ENCODE measurements around a stretch of chr10.

DNA sequence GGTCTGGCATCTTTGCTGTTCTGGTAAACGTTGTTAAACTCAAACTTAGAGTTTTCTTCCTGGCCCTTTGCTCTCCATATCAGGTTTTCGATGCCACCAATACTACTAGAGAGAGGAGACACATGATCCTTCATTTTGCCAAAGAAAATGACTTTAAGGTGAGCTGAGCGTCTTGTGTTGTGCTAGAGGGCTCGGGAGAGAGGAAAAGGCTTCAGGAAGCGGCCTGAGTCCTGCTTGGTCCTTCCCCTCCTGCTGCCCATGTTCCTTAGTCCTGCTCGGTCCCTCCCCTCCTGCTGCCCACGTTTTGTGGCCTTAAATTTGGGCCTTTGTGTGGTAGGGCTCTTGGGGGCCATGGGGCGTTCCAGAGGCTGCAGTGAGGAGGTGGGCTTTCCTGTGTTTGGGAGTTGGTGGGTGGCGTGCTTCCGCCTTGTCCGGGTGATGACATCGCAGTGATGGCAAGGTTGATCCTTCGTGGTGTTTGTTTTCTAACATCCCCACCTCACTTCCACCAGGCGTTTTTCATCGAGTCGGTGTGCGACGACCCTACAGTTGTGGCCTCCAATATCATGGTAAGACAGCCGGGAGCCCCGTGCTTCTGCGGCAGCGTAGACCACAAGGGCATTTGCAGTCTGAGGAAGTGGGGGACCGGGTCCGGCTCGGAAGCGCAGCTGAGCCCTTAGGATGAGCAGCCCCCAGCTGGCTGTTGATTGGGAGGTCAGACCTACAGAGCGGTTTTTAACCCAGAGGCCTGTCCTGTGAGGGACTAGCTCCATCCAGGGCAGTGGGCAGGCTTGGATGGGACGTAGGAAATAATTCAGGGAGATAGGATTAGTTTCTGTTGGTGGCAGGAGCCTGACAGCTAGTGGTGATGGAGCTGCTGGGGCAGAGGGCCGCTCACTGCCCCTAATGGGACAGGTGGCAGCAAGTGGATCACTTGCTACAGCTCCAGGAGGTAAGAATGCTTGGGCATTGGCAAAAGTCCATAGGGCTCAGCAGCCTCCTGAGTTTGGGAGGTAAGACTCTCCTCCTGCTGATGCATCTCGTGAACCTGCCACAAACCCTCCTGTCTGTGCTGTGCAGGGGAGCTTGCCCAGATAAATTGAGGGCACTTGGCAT, 14.2 kb downstream of the PFKFB3 start:
- PRO-cap: no peak

DNA sequence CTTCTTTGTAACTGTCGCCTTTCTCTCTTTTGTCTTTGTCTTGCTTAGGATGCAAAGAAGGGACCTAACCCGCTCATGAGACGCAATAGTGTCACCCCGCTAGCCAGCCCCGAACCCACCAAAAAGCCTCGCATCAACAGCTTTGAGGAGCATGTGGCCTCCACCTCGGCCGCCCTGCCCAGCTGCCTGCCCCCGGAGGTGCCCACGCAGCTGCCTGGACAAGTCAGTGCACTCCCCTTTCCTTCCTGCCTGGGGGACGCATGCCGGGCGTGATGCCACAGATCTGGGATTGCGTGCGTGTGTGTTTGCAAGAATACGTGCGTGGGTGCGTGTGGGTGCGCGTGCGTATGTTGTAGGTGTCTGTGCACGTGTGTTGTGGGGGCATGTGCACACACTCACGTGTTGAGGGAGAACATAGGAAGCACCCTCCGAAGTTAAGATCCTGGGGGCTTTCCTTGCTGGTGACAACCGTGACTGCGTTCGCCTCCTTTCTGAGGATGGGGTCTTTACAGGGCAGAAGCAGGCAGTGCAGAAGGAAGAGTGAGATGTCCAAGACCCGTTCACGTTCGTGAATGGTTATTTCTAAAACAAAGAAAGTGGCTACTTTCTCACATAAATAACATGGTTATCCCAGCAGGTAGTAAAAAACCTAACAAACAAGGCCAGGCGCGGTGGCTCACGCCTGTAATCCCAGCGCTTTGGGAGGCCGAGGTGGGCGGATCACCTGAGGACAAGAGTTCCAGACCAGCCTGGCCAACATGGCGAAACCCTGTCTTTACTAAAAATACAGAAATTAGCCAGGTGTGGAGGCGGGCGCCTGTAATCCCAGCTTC, 23.6 kb downstream of the PFKFB3 start:
- PRO-cap: no peak

DNA sequence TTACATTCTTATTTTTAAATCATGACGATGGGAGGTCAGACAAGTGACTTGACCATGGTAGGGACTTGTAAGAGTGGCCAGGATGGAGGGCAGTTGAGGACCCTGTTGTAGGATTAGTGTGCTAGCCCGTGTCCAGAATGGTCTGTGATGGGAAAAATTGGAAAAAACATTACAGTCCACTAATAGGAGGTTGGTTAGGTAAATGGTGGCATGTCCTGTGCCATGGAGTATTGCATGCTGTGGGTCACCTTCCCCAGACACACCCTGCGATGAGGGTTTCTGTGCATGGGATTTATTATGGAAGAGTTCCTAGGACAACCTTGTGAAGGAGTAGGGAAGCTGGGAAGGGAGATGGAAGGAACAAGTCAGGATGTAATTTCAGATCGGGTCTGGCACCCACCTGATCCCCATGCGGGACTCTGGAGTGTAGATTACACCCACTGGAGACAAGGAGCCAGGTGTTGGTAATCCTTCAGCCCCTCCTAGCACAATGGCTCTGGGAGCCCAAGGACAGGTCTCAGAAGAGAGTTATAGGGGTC, 54.8 kb downstream of the PFKFB3 start:
- PRO-cap: no peak

- PRO-cap: no peak
These were observed 152.0 kb downstream of the PRKCQ start for GRCh38 chr10:6428042-6428423.

DNA sequence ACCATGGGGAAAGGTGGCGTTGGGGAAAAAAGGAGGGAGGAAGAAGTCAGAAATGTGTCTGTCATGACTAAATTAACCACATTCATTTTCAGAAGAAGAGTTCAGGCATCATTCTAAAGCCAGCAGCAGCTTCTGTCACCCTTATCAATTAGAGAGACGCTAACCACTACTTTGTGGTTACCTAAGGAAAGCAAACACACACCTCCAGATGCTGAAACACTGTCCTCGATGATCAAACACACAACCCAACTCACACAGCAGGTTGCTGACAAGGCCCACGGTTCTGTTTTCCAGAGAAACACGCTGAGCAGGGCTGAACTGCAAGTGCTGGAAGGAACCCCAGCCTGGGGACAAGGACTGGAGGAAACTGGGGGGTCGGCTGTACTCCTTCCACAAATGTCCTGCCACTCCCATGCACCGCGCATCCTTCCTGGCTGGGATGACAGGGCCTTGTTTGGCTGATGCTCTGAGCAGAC, 36.6 kb downstream of the PRKCQ start:
- PRO-cap: no peak

- PRO-cap: no peak
These were observed 176.0 kb upstream of the PRKCQ start for GRCh38 chr10:6756074-6756442.

- PRO-cap: no peak
These were observed 289.7 kb downstream of the SFMBT2 start for GRCh38 chr10:7121050-7121547.

- PRO-cap: no peak
These were observed 60.8 kb downstream of the SFMBT2 start for GRCh38 chr10:7349888-7350576.

DNA sequence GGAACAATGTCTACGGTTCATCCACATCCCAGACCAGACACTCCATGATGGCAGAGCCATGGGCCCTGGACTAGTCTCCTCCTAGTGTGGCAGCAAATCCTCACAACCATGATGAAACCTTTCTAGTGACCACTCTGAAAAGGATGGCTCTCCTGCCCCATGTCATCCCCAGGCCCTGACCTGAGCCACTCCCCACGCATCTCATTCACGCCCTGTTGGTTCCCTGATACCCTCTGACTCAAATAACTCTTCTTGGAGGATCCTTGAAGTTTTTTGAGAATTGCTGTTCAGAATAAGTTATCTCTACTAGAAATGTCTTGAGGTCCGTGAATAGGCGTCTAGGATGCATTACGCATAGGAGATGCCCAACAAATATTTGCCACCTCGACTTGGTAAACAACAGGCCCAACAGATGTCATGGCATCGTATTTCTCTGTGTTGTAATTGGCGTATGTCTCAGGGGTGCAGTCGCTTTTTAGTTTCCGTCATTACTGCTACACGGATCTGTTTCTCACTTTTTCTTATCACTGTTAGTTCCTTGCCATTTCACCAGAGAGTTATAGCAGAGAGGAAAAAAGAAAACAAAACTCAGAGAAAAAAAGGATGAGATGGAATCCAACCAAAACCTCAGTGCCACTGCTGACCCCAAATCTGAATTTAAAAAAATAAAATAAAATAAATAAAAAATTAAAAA, 72.9 kb upstream of the SFMBT2 start:
- PRO-cap: no peak

- PRO-cap: unidirectional peak, minus-strand start at chr10:7788543
These were observed 610 bp downstream of the ATP5F1C start for GRCh38 chr10:7788276-7789298.

GRCh38 chr10:8074722-8076137, 20.7 kb downstream of the GATA3 start:
- PRO-cap: no peak

GRCh38 chr10:8331034-8331935, 276.8 kb downstream of the GATA3 start:
- PRO-cap: no peak

GRCh38 chr10:9877831-9878393, 1139.8 kb upstream of the CELF2 start:
- PRO-cap: no peak

GRCh38 chr10:10798088-10799168, 219.2 kb upstream of the CELF2 start:
- PRO-cap: unidirectional peak, minus-strand start at chr10:10798698

GRCh38 chr10:10824309-10824943, 193.2 kb upstream of the CELF2 start:
- PRO-cap: no peak

- PRO-cap: no peak
These were observed 2.3 kb downstream of the CELF2 start for GRCh38 chr10:11020078-11020277.

DNA sequence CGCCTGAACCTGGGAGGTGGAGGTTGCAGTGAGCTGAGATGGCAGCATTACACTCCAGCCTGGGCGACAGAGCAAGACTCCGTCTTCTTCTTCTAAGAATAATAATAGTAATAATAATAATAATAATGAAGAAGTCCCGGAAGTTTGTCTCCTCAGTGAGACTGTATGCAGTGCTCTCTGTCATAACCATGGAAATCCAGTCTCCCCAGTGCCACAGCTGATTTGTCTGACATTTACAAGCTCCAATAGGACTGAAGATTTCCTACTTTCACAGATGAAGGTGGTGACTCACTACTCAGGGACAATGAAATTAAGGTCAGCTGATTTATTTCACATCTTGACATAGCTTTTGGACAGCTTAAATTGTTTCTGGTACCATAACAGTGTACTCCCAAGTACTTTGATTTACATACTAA, 6.9 kb downstream of the CELF2 start:
- PRO-cap: no peak

DNA sequence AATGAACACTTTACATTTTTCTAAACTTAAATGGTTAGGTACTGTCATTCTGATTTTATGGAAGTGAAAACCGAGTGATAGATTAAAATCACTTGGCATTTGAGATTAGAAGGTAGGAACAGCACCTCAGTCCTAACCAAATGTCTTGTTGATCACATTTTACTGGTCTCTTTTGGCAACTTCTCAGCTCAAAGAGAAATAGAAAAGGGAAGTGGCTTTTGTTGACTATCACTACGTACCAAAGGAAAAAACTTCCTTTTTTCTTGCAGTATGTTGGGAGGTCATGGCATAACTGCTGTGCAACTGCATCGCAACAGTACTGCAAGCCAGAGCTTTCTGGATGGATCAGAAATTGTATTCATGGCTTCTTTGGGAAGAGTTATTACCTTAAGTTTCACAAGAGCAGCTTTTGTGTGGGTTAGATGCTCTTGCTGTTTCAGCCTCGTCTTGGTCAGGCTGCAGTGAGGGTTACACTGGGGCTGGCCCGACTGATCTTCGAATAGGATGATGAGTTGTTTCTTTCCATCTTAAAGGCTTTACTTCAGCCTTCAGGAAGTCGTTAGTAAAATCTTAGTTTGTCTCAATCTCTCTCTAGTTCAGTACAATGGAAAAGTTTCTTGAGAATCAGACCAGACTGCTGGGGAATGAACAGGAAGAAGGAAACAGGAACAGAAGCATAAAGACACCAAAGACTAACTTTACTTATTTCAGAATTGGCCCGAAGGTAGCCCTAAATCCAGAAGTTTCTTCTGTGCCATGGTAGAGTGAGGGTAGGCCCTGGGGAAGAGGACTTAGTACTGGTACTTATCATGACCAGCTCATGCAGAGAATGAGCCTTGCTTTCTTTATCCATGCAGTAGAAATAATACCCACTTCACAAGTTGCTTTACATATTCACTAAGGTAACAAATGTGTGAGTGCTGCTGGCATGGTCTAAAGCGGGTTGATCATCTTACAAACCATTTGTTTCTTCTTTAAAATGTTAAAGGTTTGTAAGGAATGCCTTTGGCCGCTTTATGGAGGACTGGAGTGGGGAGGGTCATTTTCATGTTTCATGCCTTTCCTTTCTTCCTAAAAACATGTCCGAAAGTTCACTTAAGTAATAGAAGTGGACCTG, 153.6 kb downstream of the CELF2 start:
- PRO-cap: no peak

DNA sequence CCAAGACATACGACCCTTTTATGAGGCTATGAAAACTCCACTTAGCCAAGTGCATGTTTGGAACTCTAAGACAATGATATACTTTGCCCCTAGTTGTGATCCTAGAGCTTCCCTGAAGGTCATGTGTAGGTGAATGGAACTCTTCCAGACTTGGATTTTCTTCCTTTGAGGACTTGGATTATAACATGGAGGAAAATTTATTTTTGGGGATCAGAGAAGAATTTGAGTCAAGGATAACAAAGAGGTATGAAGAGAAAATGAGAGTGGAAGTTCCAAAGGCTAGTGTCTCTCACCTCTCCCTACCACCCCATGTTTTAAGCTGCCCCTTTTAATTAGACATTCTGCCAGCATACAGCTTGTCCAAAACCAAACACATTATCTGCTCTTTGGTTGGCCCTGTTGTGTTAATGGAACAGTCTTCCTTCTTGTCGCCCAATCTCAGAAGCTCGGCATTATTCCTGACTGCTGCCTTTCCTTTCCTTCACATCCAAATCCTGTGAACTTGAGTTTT, 164.8 kb downstream of the CELF2 start:
- PRO-cap: no peak

- PRO-cap: no peak
These were observed 174.0 kb downstream of the CELF2 start for GRCh38 chr10:11191712-11192080.